Occipital lobe (tissue), 2 donors: ENCODE measurements around a stretch of chr1.

DNA sequence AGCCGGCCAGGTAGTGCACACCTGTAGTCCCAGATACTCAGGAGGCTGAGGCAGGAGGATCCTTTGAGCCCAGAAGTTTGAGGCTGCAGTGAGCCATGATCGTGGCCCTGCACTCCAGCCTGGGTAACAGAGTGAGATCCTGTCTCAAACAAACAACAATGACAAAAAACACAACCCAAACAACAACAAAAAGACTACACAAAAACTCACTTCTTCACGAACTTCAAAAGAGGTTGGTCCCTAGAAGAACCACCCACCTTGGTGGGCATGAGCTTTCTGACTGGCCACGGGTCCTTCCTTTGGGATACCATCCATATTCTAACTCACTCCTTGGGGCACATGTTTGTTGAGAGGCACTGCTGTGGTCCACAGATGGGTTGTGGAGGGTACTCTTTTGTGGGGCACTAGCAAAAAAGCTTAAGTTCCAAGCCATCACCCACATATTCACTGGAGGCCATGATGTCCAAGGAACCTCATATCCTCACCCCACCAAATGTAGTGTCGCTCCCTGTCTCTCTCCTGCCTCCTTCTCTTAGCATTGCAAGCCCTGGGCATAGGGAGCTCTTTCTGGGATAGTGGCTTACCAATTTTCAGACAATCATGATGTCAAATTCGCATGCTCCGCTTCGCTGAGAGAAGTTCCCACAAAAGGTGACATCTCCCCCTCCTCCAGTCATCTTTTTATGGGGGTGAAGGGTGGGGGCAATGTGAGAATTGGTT is 83.1 kb upstream of the JAK1 start:
- RAMPAGE, long total RNA, result no peak

DNA sequence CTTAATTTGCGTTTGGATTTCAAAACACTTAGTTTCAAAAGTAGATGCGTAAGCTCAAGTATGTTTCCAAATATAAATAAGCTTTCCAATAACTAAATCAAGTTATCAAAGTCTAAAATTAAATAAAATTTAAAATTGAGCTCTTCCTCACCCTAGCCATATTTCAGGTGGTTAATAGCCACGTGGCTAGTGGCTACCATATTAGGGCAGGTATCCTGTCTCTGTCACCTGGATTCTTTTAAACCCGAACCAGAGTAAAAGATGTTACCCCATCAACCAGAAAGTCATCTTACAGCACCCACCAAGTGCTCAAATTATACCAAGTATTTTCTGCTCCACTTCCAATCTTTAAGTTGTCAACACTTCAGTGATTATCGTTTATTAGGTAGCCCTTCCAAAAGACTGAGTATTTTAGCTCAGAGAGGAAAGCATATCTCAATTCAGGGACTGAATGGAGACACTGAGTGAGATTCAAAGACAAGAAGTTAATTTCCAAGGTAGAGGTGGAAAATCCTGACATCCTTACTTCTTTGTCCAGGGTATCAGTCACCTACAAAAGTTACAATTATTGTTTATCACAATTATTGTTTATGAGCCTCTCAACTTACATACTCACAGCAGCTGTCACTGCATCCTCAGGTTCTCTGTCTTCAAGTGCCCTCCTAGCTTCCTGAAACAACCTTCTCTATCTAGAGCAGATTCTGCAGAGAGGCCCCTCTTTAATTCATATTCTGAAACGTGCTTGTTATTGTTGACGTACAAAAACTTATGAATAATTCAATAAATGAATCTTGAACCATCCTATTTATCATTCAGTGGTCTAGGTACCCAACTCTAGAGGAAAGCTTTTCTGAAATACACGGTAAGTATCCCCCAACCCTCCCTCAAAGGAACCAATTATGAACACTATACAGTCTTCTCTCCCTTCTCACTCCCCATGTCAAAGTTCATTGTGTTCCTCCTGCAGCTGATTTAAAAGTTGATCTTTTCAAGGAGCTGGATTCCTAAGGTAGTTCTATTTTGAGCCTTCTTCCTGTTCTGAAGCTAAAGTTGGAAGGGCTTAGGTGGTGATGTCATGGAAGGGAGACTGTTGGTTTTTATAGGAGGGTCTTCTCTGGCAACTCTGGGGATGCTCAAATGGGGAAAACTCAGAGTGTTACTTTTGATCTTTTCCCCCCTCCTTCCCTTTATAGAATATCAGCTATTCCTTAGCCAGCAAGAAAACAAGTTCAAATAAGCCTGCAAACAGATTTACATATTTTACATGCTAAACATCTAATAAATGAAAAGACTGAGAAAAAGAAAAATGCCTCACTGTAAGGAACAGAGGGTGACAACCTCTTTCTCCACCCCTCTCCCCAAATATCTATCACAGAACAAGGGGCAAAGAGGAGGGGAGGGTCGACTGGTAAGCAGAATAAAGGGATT is 83.4 kb upstream of the AK4 start:
- RAMPAGE, long total RNA, result no peak

DNA sequence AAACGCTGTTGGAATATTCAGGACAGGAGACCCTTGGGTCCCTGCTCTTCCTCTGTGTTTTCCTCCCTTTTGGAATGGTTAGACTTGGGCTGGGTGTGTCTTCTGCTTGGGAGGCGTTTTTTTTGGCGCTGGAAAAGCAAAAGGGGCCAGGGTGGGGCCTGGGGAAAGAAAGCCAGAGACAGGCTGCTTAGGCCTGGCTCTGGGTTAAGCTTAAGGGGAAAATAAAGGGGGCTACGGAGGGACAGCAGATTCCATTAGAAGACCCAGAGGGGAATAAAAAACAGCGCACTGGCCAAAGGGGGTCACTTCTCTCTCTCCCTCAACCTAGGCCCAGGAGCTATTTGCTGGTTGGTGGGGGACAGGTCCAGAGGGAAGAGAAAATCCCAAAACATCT is 82.4 kb upstream of the AK4 start:
- RAMPAGE, long total RNA, result no peak

GRCh38 chr1:65141274-65141896 is 6.6 kb upstream of the AK4 start:
- RAMPAGE, long total RNA, result no peak

DNA sequence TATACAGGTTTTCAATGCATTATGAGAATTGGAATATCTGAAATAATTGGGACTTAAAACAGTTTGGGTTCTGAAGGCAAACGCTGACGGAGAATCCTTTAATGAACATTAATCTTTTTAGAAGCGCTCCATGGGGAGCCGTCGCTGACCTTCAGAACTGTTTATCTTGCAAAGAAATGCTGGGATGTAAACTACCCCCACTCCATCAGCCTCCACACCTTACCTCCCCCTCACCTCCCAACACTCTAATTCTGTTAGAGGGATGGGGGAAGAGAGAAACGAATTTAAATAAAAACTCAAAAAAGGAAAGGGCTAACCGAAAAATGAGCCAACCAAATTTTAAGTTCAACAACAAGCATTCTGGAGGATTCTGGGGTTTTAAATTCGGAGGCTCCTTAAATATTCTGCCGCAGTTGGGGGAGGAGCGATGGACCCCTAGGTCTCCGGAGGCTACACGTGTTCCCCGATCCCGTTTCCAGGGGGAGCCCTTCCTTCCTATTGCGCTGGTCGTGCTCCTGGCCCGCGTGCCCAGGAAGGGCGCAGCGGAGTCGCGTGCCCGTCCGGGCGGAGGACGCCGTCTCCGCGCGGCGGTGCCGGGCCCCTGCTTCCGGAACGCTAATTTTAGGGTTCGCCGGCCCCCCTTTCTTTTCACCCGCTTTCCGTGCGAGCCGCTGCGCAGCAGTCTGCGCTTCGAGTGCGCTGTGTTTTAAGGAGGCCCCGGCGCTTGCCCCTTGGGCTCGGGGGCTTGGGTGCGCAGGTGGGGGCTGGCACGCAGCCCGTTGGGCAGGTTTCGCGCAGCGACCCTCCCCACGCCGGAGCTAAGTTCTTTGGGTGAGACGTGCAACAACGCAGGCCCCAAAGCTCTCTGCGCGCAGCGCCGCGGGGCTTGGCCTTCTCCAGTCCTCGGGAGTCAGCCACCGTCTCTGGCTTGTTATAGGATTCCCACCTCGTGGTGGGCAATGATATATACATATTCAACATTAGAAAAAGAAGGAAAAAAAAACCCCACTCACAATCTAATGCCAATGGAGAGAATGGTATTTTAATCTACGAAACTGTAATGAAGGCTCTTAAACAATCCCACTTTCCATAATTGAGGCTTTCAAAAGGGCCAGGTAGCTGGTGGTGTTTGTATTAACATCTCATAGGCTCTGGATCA is 43.7 kb upstream of the DNAJC6 start:
- RAMPAGE, long total RNA, result no peak

- RAMPAGE, long total RNA, result no peak
Observed at GRCh38 chr1:65425244-65426443, 5.2 kb downstream of the LEPR start.

DNA sequence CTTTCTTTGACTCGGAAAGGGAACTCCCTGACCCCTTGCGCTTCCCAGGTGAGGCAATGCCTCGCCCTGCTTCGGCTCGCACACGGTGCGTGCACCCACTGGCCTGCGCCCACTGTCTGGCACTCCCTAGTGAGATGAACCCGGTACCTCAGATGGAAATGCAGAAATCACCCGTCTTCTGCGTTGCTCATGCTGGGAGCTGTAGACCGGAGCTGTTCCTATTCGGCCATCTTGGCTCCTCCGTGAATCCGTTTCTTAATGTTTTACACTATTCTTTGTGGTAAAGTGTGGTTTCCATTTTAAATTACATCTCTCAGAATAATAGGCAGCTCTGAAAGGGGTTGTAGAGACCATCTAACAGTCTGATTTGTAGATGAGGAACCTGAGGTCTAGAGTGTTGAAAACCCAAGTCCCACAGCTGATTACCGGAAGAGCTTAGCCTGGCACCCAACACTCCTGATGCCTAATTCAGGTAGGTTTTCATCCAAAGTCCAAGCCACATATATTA is 143.9 kb downstream of the LEPR start:
- RAMPAGE, long total RNA, result no peak

DNA sequence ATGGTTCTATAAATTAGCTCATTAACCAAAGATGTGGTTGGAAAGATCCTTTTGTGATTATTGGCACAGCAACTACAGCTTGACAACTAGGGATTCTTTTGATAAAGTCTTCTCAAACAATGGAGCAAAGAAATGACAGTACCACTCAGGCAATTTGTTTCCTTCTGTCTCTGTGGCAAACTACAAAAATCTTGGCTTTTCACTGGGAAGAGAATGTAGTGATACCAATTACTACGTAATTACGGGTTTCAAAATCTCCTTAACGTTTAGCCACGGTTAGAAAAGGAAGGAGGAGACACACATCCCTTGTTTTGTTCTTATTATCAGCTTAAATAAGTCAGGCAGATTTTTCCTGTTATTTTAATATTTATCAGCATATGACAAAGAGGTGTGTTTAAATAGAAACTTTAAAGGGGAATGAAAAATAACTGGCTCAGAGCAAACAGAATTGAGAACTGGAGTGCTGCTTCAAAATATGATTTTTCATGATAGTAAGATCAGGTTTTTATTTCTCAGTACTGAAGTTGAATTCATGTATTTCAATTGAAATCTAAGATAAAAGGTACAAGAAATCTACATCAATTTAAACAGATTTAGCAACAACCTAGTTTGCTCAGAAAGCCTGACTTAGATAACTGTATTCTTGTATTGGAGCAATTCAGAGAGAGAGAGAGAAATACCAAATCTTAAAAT is 266.3 kb upstream of the SGIP1 start:
- RAMPAGE, long total RNA, result no peak

DNA sequence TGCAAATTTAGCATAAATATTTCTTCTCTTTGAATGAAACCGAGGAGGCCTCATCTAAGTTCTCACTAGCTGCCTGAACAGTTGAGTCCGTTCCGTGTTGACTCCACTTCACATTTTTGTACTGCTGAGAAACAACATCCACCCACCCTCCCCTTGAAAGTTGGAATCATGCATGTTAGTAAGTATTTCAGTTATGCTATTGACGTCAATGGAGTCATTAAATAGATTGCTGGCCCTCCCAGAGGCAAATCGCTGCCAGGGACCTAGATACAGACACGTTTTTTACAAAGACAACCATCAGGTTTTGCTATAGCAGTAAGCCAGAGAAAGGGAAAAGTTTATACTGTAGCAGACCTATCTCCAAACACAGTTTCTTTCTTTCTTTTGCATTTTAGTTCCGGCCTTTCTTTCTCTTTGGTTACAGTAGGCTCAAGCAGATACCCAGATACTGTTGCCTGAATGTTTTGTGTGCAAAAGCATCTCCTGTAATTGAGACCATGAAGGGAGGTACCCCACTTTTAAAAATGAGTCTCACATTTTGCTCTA is 262.6 kb upstream of the SGIP1 start:
- RAMPAGE, long total RNA, result no peak

- RAMPAGE, long total RNA, result no peak
Observed at GRCh38 chr1:66331584-66332524, 202.1 kb upstream of the SGIP1 start.

GRCh38 chr1:66342745-66343068 is 191.2 kb upstream of the SGIP1 start:
- RAMPAGE, long total RNA, result no peak

GRCh38 chr1:66367572-66368109 is 166.3 kb upstream of the SGIP1 start:
- RAMPAGE, long total RNA, result no peak

- RAMPAGE, long total RNA, result no peak
Observed at GRCh38 chr1:66564129-66564431, 30.1 kb downstream of the SGIP1 start.

GRCh38 chr1:66564480-66564827 is 30.5 kb downstream of the SGIP1 start:
- RAMPAGE, long total RNA, result no peak

DNA sequence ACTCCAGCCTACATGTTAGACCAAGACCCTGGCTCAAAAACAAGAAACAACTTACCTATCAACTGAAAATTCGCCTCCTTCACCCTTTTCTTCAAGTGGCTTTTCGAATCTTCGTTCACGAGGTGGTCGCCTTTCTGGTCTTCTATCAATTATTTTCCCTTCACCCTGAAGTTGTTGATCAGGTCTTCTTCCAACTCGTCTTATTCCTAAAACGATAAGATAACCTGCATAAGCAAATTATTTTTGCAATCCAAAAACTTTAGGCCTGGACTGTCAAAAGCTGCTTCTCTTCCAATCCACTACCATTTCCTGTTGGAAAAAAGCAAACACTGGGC is 4.2 kb downstream of the SERBP1 start:
- RAMPAGE, long total RNA, result no peak

DNA sequence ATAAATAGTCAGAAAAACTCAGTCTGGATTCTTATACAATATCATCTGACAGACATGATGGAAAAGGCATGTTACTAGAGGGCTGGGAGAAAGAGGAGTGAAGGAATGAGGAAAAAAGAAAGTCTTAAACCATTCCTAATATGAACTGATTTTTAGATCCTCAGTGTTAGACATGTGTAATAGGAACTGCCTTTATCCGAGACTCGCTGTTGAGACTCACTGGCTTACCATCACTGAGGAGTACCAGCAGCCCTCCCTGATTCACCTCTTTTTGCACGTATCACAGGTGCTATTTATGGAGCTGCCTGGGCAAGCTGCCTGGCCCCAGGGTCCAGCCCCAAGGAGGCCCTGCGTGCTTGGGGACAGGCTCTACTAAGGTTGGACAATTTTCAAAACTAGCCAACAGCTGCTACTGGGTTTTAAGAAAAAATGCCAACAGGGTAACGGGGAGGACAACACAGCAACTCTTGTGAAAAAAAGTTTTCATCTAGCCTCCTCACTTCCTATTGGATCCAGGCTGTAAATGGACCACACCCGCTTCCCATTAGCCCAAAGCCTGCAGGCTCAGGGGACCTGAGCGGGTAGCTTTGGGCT is 30.7 kb upstream of the SERBP1 start:
- RAMPAGE, long total RNA, result no peak

- RAMPAGE, long total RNA, result no peak
Observed at GRCh38 chr1:67522565-67523384, 92.6 kb upstream of the SERBP1 start.

- RAMPAGE, long total RNA, result no peak
Observed at GRCh38 chr1:67561533-67562375, 123.2 kb upstream of the GADD45A start.

GRCh38 chr1:67618510-67619199 is 66.3 kb upstream of the GADD45A start:
- RAMPAGE, long total RNA, result no peak

DNA sequence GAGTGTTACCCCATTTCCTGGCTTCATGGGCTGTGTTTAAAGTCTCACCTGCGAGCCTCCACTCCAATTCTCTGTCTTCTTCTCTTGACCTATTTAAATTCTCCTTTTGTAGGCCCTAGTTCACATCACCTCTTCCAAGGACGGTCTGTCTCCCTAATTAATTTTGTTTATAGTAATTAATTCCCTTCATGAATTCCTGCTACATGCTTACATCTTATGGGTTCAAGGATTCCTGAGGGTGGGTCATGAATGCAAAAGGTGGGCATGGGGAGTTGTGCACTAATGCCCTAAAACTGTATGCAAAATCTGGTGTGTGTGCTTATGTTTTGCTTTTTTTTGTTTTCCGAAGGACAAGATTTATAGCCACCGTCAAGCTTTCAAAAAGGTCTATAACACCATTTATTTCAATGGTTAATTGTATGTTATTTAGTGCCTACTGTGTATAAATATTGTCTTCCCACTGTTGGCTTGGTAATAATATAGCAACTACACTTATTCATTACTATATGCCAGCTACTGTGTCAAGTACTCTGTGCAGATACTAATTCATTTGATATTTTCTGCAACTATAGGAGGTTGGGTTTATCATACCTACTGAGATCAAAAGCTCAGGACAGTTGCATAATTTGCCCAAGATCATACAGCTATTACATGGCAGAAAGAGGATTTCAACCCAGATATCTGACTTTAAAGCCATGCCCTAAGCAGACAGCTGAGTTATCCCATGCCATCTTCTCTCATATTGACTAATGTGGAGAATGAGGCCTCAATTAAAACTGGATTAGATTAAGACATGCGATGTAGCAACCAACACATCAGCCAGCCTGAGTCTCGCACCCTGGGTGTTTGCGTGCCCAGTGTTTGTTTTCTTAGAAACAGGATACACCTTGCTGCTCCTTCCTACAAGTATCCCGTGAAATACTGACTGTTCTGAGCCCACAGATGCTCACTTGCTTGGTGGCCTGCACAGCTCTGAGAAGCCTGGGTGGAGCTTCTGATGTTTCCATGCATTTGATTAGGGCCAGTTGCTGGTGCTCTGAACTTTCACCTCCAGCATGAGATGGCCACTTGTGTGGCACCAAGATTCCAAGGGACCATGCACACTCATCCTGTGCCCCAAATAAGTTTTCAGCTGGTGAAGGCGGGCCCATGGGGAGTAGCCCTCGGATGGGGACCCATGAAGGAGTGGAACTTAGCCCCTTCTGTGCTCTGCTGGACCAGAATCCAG is 34.6 kb downstream of the GADD45A start:
- RAMPAGE, long total RNA, result no peak